ENCODE results near the genes ARHGAP12 and KIF5B.

DNA sequence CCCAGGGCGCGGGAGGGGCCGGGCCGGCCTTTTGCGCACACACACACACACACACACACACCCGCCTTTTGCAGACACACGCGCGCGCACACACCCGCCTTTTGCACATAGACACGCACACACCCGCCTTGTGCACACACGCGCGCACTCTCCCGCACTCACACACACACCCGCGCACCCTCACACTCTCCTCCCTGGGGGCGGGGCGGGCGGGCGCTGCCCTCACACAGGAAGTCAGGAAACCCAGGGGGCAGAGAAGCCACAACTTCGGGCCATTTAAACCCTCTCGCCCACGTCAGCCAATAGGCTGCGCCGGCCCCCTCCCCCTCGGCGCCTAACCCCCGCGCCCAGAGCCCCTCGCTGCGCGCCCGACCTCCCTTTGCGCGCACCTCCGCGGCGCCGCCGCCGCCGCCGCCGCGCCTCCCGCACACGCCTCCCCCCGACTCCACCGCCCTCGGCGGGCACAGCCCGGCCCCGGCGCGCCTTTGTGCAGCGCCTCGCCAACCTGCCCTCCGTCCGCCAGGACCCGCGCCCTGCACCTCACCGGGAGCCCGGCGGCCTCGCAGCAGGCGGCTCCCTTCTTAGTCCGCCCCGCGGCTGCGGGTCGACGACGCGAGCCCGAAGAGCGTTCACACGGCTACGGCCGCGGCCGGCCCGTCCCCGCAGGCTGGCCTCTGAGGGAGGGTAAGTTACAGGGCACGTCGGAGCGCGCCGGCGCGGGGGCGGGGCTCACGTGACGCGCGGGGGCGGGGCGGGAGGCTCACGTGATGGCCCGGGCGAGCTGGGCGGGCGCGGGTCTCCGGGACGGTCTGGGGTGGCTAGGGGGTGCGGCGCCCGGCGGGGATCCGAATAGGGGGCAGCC, at the start of gene ARHGAP12:
Gene ARHGAP12 (minus strand): TSS at position 693 of the 862 bp plus-strand sequence.
- PRO-cap, result bidirectional peak, plus-strand start at position 232 of the sequence, minus-strand start at position 160 of the sequence; bidirectional peak, plus-strand start at position 807 of the sequence, minus-strand start at position 676 of the sequence

GRCh38 chr10:32004081-32005294, 51.7 kb downstream of the KIF5B start:
- PRO-cap, result no peak

GRCh38 chr10:32028213-32029033, 27.8 kb downstream of the KIF5B start:
- PRO-cap, result no peak

GRCh38 chr10:32034475-32034951, 21.7 kb downstream of the KIF5B start:
- PRO-cap, result no peak

DNA sequence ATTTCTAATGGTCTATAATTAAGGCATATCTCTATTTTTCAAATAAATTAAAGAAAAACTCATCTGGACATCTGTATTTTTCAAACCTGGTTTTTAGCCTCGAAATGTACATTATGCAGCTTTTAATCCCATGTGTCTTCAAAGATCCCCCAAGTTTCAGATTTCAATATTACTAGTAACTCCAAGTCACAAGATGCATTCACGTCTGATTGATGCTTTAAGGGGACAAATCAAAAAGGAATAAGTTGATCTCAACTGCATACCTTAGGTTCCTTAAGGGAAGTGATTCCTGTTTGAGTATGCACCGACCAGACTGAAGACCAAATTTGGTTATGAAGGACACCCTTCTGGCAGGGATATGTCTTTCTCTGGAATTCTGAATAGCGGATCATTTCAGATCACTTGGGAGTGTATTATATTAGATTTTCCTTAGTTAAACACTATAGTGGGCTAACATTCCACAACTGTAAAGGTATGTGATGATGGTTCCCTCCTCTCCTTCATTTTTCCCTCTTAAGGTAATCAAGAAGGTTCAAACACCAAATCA, 4.3 kb downstream of the KIF5B start:
- PRO-cap, result no peak

GRCh38 chr10:32056297-32056669, at the start of gene KIF5B:
Gene KIF5B (minus strand): TSS chr10:32056425.
- PRO-cap, result bidirectional peak, plus-strand start at chr10:32056591, minus-strand start at chr10:32056406

GRCh38 chr10:32265847-32266194, 81.1 kb downstream of the EPC1 start:
- PRO-cap, result no peak

DNA sequence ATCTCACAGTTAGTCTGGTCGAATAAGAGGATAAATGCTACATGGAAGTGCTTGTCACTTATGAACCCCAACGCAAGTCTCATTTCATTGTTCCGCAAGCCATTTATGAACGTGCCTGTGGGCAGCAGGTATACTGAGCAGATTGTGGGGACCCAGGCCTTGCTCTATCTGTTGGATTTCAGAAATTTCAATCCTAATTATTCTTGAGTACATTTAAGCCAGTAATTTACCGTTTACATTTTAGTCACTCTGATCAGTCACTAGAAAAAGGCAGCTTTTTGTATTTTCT, 80.7 kb downstream of the EPC1 start:
- PRO-cap, result no peak

- PRO-cap, result no peak
These were observed 31.1 kb downstream of the EPC1 start for GRCh38 chr10:32315774-32316389.

- PRO-cap, result bidirectional peak, plus-strand start at chr10:32346715, minus-strand start at chr10:32346414
These were observed 861 bp downstream of the EPC1 start for GRCh38 chr10:32345834-32346759.

GRCh38 chr10:32895293-32895632, 62.8 kb downstream of the ITGB1 start:
- PRO-cap, result no peak

- PRO-cap, result no peak
These were observed 34.1 kb downstream of the ITGB1 start for GRCh38 chr10:32923812-32924409.

DNA sequence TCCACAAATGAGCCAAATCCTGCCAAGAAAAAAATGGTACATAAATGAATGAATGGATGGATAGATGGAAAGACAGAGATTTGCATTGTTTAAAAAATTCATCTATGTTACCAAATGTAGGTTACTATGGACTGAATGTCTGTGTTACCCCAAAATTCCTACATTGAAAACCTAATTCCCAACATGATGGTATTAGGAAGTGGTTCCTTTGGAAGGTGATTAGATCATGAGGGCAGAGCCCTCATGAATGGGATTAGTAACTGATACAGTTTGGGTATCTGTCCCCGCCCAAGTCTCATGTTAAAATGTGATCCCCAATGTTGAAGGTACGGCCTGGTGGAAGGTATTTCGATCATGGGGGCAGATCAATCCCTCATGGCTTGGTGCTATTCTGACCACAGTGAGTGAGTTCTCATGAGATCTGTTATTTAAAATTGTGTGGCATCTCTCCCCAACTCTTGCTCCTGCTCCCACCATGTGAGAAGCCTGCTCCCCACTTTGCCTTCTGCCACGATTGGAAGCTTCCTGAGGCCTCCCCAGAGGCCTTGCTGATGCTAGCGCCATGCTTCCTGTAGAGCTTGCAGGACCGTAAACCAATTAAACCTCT, 31.8 kb downstream of the ITGB1 start:
- PRO-cap, result no peak

- PRO-cap, result no peak
These were observed 37.7 kb upstream of the ITGB1 start for GRCh38 chr10:32995710-32996122.

DNA sequence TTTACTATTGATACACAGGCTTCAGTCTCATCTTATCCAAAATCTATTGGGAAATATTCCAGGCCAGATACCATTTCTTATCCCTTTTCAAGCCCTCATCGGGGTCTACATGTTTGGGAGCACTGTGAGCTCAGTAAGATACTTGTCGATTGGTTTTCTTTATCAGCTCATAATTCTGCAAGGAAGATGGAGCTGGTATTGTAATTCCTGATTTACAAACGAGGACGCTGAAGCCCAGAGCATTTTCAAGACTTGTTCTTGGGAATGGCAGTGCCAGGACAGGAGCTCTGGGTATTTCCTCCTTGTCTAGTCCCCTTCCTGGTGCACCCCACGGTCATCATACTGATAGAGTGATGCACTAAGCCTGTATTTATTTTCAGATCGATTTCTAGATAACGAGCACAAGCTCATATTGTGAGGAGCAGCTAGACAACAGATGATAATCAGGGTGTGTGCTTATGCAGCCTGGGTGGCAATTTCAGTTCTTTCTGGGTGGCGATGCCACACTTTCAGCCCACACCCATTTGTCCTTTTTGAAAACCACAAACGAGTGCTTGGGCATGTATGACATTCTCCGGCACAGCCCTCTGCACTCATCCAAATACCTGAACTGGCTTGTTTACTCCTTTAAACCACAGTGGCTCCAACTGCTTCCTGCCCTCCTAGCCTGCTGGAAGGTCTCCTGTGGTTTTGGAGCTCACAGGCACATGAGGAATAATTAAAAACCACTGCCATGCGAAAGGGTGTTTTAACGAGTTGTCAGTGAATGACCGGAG, 52.0 kb upstream of the ITGB1 start:
- PRO-cap, result no peak

DNA sequence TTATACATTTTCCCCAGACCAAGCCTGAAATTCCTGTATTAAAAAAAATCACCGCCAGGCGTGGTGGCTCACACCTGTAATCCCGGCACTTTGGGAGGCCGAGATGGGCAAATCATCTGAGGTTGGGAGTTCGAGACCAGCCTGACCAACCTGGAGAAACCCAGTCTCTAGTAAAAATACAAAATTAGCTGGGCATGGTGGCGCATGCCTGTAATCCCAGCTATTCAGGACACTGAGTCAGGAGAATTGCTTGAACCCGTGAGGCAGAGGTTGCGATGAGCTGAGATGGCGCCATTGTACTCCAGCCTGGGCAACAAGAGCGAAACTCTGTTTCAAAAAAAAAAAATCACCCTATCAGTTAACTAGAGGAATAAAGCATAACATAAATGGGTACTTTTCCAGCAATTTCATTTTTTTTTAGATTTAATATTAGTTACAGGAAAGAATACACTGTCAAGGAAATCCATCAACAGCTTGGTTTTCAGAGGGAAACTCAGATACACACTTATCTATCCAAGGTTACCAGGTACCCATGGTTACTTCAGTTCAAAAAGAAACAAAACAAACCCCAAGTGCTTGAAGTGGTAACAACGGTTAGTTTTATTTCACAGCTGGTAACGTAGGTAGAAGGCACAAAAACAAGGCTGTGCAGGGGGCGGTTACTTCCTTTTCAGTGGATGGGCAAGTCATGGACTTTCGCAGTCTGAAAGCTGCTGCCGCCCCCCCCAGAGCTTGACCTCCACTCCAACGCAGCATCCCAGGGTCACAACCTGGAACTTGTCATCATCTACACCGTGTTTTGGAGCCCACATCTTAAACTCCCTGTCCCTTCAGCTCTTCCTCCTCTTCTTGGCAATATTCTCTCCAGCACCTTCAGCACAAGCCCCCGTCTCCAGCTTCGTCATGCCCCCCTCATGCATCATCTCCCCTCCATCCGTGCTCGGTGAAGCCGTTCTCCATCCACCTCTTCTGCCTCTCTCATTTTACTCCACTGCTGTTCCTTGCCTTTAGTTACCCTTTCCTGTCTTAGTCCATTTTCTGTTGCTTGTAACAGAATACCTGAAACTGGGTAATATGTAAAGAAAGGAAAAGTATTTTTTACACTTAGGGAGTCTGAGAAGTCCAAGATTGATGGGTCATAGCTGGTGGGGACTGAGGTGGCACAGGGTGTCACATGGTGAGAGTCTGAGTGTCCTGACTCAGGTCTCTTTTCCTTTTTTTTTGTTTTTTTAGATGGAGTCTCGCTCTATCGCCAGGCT, 181.1 kb upstream of the ITGB1 start:
- PRO-cap, result no peak

DNA sequence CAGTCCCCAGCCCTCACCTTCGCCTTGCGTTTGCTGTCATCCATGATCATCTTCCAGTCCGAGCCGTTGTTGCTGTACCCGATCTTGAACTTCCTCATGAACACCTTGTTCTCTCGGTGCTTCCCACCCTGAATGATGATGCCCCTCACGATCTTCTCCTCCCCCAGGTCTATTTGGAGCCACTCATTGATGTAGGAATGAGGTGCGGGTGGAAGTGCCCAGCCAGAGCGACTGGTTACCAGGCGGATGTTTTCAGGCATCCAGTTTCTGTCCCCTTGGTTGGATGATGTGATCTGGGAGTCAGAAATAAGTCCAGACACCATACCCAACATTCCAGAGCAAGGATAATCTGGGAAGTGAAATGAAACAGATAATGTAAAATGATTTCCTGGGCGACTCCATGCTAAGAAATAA, 121.1 kb downstream of the NRP1 start:
- PRO-cap, result no peak

GRCh38 chr10:33258831-33259567, 75.5 kb downstream of the NRP1 start:
- PRO-cap, result no peak

DNA sequence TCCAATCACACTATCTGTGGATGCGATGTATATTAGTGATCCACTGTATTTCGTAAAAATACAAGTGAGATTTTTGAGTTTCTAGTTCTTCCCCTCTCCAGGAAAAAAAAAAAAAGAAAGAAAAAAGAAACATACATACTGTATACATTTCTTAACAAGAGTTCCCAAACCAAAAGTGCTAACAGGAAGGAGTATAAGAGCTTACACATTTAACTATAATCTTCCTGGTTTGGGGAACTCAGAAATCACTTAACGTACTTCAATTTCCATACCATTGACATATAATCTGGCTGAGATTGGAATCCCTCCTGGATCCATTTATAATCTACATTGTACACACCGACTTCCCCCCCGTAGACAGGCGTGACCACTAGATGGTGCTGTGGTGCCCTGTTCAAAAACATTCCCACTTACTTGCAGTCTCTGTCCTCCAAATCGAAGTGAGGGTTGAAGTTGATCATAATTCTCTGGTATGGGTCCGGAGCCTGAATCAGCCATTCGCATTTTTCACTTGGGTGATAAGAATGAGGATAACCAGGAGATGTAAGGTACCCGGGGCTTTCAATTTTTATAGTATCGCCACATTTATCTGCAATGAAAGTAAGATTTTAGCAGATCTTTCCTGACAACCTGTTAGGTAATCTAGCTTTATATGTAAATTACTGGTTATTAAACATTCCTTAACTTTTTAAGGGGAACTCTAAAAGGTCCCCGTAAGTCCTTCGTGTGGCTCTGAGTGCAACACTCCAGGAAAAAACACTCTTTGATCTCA, 4.0 kb downstream of the NRP1 start:
- PRO-cap, result no peak

DNA sequence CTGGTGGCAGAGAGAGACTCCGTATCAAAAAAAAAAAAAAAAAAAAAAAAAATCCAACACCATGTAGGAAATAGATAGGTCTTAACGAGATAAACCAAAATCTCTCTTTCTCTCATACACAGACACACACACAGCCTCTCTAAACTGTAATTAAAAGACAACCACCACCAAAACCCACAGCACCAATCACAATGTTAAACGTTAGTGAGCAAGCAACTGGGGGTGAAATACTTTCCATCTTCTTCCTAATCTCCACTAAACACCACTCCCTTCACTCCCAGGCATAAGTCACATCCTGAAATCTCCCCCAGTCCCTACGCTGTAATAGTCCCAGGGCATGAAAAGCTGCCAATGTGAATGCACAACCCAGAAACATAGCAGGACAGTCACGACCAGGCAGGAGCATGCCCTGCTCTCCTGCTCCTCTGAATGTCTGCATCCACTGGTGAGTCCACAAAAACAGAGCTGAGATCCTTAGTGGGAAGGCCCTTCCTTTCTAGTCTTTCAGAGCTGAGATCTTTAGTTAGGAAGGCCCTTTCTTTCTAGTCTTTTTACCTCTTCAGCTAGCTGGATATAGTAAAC, 288.9 kb downstream of the PARD3 start:
- PRO-cap, result no peak

Measured in Metastatic Pancreatic Carcinoma in the Ovary (tissue), 1 donor.